ENCODE measurements around the gene DEFB127.

DNA sequence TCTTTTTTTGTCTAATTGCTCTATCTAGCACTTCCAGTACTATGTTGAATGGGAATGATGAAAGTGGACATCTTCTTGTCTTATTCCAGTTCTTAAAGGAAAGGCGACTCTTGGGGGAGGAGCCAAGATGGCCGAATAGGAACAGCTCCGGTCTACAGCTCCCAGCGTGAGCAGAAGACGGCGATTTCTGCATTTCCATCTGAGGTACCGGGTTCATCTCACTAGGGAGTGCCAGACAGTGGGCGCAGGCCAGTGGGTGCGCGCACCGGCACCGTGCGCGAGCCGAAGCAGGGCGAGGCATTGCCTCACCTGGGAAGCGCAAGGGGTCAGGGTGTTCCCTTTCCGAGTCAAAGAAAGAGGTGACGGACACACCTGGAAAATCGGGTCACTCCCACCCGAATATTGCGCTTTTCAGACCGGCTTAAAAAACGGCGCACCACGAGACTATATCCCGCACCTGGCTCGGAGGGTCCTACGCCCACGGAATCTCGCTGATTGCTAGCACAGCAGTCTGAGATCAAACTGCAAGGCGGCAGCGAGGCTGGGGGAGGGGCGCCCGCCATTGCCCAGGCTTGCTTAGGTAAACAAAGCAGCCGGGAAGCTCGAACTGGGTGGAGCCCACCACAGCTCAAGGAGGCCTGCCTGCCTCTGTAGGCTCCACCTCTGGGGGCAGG, 12.4 kb upstream of the DEFB126 start:
- PRO-cap: no peak

DNA sequence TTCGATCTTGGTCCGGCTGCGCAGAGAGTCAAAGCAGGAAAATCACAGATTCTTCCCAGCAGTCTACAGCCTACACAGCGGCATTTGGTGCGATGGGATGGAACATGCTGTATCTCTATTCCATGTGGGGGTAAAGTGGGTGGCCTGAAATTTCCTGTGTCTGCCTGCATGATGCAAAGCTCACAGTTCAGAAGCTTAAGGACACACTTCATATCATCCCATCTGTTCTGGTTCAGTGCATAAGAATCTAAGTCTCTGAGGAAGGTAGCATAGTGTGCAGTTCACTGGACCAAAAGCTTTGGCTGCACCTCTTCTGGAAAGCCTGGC, at the start of gene DEFB127:
Gene DEFB127 (plus strand): TSS at position 238 of the 327 bp plus-strand sequence.
- PRO-cap: no peak

- PRO-cap: unidirectional peak, minus-strand start at chr20:409122
Measured at GRCh38 chr20:409043-409290, 868 bp downstream of the RBCK1 start.

DNA sequence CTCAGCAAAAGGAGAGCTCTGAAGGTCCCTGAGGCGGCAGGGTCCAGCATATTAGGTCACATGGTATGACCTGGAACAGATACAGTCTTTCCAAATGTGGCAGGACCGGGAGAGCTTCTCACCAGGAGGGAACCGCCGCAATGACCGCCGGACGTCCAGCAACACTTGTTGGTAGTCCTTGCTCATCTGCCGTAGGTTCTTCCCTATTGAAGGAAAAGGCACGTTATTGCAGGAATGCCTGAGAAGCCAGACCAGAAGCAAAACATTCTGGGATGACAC, 17.5 kb downstream of the TBC1D20 start:
- PRO-cap: no peak

DNA sequence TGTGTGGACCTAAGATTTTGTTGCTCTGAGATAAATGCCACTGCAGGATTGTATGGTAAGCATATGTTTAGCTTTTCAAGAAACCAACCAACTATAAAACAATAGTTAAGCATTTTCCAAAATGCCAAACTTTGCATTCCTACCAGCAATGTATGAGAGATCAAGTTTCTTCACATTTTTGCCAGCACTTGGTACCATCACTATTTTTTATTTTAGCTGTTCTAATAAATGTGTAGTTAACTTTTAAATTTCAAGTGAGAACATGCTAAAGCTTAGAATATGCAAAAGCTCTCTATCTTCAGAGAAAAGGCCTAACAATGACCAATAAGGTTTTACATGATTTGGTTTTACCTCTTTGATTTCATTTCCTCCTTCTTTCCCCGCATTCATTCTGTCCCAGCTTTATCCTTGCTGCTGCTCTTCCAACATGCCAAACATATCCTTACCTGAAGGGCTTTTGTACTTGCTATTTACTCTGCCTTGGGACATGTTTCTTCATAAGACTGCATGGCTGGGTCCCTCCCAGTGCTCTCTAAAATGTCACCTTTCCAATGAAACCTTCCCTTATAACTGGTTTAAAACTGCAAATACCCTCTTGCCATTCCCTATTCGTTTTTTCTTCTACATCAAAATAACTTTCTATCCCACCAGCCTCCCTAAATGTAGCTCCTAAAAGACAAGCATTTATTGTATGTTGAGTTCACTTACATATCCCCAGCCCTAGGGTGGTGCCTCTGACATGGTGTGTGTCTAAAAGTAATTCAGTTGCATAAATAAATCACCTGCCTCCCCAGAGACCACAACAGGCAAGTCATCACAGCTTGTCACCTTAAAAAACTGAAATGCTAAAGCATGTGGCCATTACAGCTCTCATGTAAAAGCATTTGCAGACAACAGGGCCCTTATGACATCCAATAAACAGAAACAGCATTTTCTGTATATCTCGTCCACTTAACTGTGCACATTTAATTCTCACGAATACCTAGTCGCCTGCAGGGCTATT, 32.3 kb upstream of the TBC1D20 start:
- PRO-cap: no peak

DNA sequence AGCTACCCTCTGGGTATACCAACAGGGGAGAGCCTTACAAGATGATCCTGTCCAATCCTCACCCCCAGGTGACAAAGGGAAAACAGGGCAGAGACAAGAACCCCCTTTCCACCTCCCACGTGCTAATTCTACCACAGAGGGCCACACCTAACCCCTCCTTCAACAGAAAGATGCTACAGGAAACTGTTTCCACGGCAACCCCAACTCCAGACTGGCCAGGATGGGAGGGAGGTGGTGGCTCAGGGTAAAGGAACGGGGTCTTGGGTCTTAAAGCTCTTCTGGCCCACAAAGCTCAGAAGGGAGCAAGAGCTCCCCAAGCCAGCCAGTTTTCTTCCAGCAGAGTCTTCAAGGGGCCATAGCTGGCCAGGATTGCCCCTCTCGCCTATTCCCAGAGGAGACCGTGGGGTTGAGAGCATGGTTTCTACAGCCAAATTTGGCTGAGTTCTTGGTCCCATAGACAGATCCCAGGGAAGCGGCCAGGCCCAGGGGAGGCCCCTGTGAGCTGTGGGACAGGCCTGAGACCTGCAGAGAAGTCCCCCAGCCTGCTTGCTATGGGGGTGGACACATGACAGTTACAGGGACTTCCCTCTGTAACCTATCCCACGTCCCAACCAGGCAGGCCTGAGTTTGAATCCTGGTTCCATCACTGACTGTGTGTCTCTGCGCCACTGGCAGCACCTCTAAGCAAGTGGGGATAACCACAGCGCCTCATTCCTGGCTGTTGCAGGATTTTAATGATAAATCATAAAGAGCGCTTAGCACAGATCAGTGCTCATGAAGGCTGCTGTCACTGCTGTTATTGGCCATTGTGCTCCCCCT, 2.7 kb downstream of the TCF15 start:
- PRO-cap: no peak

DNA sequence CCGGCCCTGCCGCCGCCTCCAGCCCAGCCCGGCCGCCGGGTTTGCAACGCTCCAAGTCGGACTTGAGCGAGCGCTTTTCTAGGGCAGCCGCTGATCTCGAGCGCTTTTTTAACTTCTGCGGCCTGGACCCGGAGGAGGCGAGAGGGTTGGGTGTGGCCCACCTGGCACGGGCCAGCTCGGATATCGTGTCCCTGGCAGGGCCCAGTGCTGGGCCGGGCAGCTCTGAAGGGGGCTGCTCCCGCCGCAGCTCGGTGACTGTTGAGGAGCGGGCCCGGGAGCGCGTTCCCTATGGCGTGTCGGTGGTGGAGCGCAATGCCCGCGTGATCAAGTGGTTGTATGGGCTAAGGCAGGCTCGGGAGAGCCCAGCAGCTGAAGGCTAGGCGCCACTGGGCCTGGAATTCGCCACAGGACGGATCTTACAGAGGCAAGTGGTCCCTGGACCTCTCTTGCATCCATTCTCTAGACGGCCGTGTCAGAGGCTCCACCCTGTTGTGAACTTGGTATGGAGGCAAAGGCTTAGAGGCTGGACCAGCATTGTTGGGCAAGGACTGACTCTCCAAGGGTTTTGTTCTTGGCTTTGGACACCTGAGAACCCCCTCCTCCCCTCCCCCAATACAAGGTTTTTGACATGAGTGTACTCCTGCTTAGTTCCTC, 11.9 kb downstream of the FAM110A start:
- PRO-cap: no peak

GRCh38 chr20:1203608-1204149, 425 bp downstream of the C20orf202 start:
- PRO-cap: no peak

DNA sequence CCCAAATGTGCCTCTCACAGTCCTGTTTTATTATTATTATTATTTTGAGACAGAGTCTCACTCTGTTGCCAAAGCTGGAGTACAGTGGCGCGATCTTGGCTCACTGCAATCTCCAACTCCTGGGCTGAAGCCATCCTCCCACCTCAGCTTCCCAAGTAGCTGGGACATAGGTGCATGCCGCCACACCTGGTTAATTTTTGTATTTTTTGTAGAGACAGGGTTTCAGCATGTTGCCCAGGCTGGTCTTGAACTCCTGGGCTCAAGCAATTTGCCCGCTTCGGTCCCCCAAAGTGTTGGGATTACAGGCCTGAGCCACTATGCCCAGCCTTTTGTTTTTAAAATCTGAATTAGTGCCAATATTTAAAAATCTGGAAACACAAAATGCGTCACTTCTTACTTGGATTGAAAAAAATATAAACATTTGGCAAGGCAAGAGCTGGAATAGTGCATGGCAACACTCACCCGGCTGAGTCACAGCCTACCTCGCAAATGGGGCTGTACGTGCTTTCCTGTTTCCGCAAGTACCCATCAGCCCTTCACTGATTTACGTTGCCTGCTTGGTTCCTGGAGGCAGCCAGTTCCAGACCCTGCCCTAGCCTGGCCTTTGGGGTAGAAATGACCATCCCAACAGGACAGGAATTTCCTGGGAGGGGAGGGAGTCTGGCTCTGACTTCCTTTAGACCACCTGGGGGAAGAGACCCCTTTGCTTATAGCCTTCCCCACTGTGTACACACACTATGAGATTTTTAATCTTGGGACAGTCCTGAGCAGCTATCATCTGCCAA, 6.2 kb downstream of the SDCBP2 start:
- PRO-cap: no peak

DNA sequence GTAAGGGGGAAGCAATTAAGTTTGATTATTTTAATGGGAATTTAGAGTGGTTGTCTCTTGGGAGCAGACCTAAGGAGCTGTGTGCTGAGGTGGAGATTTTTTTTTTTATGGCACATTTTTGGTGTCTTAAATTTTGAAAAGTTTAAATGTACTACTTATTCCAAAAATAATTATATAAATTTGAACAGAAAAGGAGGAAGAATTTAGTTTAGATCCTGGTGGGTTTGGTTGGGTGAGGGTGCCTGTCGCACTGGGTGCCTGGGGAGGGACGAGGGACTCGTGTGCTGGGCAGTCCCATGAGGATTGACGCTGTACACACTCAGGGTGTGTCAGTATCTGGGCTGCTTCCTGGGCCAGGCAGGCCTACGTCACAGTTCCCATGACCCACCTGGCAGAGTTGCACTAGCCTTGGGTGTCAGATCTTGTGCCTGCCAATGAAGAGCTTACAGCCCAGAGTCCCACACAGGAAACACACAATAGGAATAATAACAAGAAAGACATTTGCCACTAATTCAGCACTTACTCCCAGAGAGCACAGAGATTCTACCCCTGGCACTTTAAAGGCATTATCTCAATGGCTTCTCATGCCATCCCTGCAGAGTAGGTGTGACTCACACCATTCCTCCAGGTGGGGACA, 1.1 kb upstream of the SDCBP2 start:
- PRO-cap: bidirectional peak, plus-strand start at position 434 of the sequence, minus-strand start at position 305 of the sequence

- PRO-cap: no peak
Measured at GRCh38 chr20:1333387-1334343, 4.7 kb upstream of the SDCBP2 start.

DNA sequence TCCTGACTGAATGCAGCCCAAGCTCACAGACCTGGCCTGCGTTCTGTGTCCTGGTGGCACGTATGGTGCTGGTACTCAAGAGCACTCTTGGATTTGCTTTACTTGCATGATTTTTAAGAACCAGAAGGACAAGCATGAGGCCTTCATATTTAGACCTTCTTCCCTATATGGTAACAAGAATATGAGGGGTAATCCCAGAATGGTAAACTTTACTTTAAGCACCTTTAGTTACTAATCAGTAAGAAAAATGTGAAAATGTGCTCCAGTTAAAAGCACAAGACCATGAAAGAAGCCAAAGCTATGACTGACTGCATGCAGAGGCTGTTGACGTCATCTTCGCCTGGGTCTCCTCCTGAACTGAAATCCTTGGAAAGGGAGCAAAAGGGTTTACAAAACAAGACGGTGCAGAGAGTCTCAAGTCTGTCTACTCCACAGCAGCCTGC, 10.3 kb downstream of the FKBP1A start:
- PRO-cap: no peak

- PRO-cap: bidirectional peak, plus-strand start at chr20:1489989, minus-strand start at chr20:1489759
Measured at GRCh38 chr20:1489152-1490166, 1.8 kb downstream of the SIRPB2 start.

GRCh38 chr20:1654987-1655430, 2.6 kb downstream of the SIRPG start:
- PRO-cap: no peak

GRCh38 chr20:1663856-1664227, 6.3 kb upstream of the SIRPG start:
- PRO-cap: no peak

- PRO-cap: unidirectional peak, minus-strand start at chr20:1672481
Measured at GRCh38 chr20:1672242-1672885, 14.8 kb upstream of the SIRPG start.

DNA sequence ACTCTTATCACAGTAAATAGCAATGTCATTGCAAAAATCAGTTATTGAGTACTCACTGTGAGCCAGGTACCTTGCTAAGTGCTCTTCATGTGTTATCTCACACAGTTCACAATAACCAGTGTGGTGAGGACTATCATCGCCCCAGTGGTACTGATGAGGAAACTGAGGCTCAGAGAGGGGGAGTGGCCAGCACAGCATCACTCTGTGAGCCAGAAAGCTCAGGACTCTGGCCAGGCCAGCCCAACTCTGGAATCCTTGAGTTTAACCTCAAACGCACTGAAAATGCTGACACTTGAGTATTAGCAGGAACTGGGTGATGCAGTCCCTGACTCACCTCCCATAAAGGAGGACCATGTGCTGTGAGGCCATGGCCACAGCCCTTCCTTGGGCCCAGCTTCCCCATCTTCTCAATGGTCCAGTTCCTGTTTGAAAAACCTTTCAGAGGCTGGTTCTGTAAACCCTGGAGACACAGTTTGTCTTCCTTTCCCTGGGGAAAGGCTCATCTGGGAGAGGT, 74.6 kb upstream of the SIRPA start:
- PRO-cap: no peak

- PRO-cap: no peak
Measured at GRCh38 chr20:1832691-1833046, 62.5 kb upstream of the SIRPA start.

- PRO-cap: bidirectional peak, plus-strand start at chr20:1861939, minus-strand start at chr20:1861839
Measured at GRCh38 chr20:1861468-1862017, 33.7 kb upstream of the SIRPA start.

DNA sequence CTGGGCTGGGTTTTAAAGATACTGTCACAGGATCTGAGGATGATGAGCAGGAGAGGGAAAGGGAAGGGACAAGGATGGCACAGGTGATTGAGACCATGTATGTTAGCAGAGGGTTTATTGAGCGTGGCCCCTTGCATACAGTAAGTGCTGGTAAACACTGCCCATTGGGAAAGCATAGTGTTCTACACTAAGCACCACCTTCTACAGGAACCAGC, 14.5 kb upstream of the SIRPA start:
- PRO-cap: no peak

All from mucosa of descending colon (tissue), 1 donor.